Mesenteric fat pad (tissue), 1 donor: ENCODE data around the gene CYP4V2.

DNA sequence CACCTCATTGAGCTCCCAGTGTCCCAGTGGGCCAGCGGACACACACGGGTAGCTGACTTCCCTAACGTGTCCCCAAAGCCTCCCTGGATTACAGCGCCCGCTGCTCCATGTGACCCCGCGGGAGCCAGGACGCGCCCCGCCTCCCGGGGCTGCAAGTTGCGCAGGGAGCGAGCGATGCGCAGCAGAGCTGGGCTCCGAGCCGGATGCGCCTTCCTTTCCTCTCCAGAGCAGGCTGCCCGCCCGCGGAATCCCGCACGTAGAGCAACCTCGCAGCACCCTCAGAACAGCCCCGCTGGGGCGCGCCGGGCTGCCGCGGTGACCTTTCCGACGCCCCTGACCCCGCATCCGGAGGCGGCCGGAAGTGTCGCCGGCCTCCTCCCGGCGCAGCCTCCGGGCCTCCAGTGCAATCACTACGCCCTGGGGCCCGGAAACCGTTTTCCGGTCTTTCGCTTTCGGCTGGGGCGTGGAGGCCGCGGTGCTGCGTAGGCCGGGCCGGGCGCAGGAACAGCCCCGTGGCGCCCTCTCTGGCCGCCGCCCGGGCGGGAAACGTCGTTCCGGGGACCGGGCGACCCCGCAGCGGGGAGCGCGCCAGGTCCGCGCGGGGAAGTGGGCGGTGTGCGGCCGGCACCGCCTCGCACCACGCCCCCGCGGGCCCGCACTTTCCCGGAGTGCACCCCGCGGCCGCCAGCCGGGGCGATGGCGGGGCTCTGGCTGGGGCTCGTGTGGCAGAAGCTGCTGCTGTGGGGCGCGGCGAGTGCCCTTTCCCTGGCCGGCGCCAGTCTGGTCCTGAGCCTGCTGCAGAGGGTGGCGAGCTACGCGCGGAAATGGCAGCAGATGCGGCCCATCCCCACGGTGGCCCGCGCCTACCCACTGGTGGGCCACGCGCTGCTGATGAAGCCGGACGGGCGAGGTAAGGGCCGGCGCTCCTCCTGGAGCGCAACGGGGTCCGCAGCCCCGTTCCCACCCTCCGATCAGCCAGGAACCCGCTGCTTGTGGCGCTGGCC is at the start of gene CYP4V2:
Gene CYP4V2 (plus strand): TSS at position 440 of the 1,004 bp plus-strand sequence.
- PRO-cap: bidirectional peak, plus-strand start at position 455 of the sequence, minus-strand start at position 347 of the sequence

- PRO-cap: no peak
Measured at GRCh38 chr4:186244006-186244550, 16.8 kb downstream of the KLKB1 start.

DNA sequence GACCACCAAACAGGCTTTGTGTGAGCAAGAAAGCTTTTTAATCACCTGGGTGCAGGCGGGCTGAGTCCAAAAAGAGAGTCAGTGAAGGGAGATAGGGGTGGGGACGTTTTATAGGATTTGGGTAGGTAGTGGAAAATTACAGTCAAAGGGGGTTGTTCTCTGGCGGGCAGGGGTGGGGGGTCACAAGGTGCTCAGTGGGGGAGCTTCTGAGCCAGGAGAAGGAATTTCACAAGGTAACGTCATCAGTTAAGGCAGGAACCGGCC is 18.8 kb upstream of the F11 start:
- PRO-cap: no peak

- PRO-cap: no peak
Measured at GRCh38 chr4:186265142-186265623, 806 bp upstream of the F11 start.

DNA sequence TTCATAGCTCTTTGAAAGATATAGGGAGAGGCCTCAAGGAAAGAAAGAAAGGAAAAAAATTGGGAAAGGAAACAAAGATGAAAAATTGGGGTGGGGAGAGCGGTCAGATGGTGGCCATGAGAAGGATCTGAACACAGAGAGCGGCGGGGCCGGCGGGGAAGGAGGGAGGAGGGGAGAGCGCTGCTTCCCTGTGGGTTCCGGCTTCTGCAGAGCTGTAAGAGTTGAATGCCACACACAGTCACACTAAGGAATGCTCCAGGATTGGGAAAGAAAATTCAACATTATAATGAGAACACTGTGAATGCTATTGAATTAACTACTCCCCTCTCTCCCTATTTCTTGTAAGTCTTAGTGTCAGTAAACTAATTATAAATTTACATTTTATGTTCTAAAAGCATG is 728 bp downstream of the F11 start:
- PRO-cap: no peak

- PRO-cap: no peak
Measured at GRCh38 chr4:186350548-186350957, 84.6 kb downstream of the F11 start.

- PRO-cap: no peak
Measured at GRCh38 chr4:186720051-186720891, 3.4 kb downstream of the FAT1 start.

- PRO-cap: no peak
Measured at GRCh38 chr4:186754725-186755723, 31.4 kb upstream of the FAT1 start.

DNA sequence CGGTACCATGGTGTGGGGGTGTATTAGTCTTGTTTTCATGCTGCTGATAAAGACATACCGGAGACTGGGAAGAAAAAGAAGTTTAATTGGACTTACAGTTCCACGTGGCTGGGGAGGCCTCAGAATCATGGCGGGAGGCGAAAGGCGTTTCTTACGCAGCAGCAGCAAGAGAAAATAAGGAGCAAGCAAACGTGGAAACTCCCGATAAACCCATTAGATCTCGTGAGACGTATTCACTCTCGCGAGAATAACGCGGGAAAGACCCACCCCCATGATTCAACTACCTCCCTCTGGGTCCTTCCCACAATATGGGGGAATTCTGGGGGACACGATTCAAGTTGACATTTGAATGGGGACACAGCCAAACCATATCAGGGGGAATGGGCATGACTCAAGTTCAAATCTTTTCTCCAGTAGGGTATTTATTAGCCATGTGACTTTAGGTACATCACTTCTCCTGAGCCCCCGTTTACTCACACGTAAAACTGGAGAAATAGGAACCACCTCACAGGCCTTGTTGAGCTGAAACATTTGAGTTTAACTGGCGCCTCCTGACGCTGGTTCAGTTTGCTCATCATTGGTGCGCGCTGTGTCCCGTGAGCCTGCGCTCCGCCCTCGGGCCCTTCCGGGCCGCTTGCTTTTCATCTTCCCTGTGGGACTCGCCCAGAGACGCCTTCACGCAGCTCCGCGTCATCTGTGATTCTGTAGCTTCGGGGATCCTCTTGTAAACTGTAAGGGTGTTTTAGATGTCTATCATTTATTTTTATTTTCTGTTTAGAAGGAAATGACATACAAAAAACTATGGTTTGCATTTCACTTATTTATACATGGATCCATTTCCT is 35.5 kb upstream of the FAT1 start:
- PRO-cap: no peak

GRCh38 chr4:187194837-187195313 is 471.2 kb upstream of the FAT1 start:
- PRO-cap: no peak

GRCh38 chr4:187995878-187996335 is 336 bp downstream of the ZFP42 start:
- PRO-cap: no peak

- PRO-cap: no peak
Measured at GRCh38 chr4:188032052-188032763, 36.6 kb downstream of the ZFP42 start.

GRCh38 chr4:188159388-188160263 is 20.4 kb downstream of the TRIML1 start:
- PRO-cap: no peak

DNA sequence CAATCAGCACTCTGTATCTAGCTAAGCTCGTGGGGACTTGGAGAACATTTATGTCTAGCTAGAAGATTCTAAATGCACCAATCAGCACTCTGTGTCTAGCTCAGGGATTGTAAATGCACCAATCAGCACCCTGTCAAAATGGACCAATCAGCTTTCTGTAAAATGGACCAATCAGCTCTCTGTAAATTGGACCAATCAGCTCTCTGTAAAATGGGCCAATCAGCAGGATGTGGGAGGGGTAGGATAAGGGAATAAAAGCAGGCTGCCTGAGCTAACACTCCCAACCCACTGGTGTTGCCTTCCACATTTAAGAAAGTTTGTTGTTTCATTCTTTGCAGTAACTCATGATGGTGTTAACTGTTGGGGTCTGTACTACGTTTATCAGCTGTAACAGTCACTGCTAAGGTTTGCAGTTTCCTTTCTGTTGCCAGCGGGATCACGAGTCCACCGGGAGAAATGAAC is 40.3 kb downstream of the TRIML1 start:
- PRO-cap: no peak

DNA sequence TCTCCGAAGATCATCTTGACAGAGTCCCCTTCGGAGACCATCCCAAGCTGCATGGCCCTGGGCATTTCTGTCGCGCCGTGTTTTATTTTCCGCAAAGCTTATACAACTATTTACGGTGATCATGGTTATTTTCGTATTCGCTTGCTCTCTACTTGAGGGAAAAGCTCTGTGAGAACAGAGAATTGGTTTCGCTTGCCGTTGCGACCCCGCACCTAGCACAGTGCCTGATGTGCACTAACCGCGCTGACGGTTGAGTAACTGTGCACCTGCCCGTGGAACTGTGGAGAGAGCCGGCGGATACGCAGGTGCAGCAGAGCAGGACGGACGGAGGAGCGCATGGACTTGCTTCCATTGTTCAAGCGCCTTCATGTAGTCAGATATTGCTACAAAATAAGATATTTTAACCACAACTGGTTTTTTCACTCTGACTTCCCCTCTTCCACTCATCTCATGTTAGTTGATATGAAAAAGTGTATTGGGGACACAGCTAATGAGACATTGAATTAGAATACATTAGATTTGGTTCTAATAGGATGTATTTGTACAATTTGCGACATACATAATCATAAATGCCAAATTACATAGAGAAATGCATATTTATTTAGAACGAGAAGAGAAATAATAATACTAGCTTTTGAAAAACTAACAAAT is 416.2 kb downstream of the TRIML1 start:
- PRO-cap: no peak

- PRO-cap: no peak
Measured at GRCh38 chr4:188956770-188957133, 817.5 kb downstream of the TRIML1 start.

- PRO-cap: no peak
Measured at GRCh38 chr4:190111352-190111858, 62.2 kb upstream of the DUX4 start.